Kidney epithelial cell (primary cell): ENCODE measurements around a stretch of chr10.

DNA sequence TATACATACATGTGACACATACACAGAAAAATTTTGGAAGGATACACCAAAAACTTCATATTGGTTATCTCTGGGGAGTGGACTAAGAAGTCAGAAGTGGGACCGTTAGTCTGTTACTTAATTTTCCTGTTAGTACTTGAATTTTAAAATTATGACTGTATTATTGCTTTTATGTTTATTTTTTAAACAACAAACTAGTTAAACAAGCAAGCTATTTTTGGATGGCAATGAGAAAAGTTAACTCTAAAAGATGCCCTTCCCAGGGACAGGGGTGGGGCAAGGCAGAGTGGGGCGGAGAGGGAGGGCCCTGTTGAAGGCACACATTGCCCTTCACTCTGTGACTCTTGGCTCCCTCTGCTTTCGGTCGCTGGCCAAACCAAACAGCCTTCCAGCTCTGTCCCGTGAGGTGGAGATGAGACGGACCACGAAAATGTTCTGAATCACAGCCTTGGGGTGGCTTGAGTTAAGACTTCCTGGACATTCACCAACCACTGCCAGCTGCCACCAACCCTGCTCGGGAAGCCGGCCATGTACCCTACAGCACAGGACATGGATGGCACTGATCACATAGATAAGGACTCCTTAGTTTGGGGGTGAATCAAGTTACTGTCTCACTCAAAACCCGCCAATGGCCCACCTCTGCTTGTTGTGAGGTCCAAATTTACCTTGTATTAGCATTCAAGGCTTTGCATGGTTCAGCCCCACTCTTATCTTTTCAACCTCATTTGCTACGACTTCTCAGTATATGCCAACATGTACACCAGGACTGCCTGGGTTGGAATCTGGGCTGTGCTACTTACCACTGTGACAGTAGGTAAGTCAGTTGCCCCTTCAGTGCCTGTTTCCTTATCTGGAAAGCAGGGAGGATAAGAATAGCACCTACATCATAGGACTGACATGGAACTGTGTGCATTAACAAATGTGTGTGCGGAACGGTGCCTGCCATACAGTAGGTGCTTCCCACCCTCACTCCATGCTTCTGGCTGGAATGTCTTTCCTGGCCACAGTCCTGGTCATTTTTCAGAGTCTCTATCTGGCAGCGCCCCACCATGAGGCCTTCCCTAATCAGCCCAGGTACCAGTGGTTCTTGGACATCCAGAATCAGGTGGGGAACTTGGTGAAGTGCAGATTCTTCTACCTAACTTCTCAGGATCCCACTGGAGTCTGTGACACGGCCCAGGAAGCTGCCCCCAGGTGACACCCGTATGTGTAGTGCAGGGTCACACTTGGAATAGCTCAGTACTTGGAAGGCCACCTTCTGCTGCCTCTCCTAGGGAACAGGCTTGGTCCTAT, 28.1 kb downstream of the ITPRIP start:
- RAMPAGE, long total RNA: no peak
- RRBS: no CpG with 5 or more reads among the region's 16 CpGs

- RAMPAGE, long total RNA: no peak
- RRBS: no CpG with 5 or more reads among the region's 6 CpGs
Measured at GRCh38 chr10:104313184-104313605, 25.1 kb downstream of the ITPRIP start.

GRCh38 chr10:104315243-104316629, 22.5 kb downstream of the ITPRIP start:
- RAMPAGE, long total RNA: no peak
- RRBS: 86% methylated on average over 5 of the region's 57 CpGs

- RAMPAGE, long total RNA: no peak
- RRBS: no CpG with 5 or more reads among the region's 19 CpGs
Measured at GRCh38 chr10:104318901-104319700, 19.2 kb downstream of the ITPRIP start.

DNA sequence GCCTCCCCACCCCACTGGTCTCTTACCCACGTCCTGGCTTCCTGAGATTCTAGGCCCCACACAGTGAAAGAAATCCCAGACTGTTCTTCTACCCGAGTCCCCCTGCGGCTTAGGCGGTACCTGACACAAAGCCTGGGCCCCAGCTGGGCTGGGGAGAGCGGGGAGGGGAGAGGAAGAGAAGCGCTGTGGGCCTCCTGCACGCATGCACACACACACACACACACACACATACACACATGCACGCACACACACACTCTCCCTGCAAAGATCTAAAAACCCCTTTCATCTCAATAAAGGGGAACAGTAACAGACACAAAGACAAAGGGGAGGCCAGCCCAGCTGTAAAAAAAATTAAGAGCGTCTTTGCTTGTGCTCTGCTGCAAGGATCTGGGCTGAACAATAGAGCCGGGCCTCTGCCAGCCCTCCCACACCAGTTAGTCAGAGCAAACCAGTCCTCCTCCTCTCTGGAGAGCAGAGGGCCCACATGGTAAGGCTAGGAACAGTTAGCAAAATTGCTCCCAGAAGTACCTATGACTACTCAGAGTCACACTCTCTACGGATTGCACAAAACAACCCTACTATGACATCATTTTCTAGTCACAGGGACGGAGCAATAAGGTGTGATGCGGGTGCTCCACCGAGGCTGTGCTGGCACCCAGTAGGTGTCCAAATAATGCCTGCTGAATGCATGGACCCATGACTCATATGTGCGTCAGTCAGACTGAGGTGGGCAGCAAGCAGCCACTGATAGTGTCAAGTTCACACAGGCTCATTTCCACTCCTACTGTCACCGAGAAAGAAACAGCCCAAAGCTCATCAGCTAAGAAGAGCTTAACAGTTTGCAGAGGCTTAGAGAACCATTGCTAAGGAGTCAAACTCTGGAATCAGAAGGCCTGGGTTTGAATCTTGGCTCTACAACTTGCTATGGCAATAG, 9.2 kb downstream of the ITPRIP start:
- RAMPAGE, long total RNA: no peak
- RRBS: no CpG with 5 or more reads among the region's 16 CpGs

GRCh38 chr10:104329773-104330871, 8.1 kb downstream of the ITPRIP start:
- RAMPAGE, long total RNA: no peak
- RRBS: no CpG with 5 or more reads among the region's 9 CpGs

- RAMPAGE, long total RNA: no peak
- RRBS: no CpG with 5 or more reads among the region's 24 CpGs
Measured at GRCh38 chr10:104639304-104639928, 1.7 kb upstream of the SORCS3 start.

GRCh38 chr10:107165144-107165397, 565 bp upstream of the SORCS1 start:
- RAMPAGE, long total RNA: no peak
- RRBS: no CpG with 5 or more reads among the region's 4 CpGs

GRCh38 chr10:108132180-108132765, 967.8 kb upstream of the SORCS1 start:
- RAMPAGE, long total RNA: no peak
- RRBS: no CpG with 5 or more reads among the region's 5 CpGs

GRCh38 chr10:109144211-109144772, 779.0 kb downstream of the XPNPEP1 start:
- RAMPAGE, long total RNA: no peak
- RRBS: no CpG with 5 or more reads among the region's 3 CpGs

GRCh38 chr10:109914935-109915497, 8.3 kb downstream of the XPNPEP1 start:
- RAMPAGE, long total RNA: no peak
- RRBS: no CpG with 5 or more reads among the region's 4 CpGs

DNA sequence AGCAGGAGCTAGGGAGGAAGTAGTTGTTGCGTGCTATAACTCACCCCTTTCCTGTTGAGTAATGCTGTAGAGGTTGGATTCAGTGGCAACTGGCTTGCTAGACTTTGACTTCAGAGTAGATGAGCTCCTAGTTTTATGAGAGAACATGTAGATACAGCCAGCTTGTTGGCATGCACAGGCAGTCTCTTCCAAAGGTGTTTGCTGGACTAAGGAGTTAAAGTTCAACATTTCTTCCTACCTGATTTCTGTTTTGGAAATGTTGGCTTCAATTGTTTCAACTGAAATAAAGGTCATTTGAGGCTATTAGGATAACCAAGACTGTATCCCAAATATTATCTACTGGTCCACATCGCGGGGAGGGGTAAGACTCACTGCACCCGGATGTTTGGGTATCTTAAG, 66.1 kb upstream of the MXI1 start:
- RAMPAGE, long total RNA: no peak
- RRBS: no CpG with 5 or more reads among the region's 4 CpGs

- RAMPAGE, long total RNA: no peak
- RRBS: no CpG with 5 or more reads among the region's 2 CpGs
Measured at GRCh38 chr10:110204042-110204395, 3.4 kb upstream of the MXI1 start.

DNA sequence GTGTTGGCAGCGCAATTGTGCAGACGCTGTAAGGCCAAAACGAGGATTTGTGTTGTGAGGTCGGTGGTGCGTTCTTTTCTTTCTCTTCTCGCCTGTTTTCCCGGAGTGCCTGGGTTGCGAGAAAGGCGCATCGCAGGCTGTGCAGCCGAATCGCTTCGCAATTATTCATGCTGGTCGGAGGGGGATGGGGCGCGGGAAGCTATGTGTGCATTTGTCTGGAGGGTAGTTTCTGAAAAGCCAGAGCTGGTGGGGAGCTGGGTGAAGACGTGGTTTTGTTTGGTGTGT, 2.0 kb downstream of the MXI1 start:
- RAMPAGE, long total RNA: no peak
- RRBS: no CpG with 5 or more reads among the region's 17 CpGs

DNA sequence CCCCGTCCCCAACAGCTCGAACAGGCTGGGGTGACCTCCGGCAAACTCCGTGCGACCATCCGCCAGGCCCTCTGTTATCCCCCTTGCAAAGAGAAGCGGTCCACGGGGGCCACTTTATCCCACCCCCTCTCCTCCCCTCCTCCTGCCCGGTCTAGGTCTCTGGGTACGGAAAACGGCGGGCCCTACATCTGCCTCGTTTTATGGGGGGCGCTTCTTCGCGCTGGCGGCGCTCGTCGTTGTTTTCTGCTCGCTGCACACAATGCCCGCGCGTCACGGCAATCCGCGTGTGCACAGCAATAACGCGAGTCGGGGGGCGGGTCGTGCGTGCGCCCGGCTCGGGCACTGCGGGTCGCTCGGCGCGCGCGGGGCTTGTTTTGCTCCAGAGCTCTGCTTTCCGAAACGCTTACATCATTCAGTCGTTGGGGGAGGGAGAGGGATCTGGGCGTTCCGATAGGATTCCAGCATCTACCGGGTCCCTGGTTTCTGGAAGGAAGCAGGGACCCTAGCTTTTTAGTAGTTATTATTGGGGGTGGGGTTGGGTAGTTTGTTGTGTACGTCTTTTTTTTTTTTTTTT, 3.2 kb downstream of the MXI1 start:
- RAMPAGE, long total RNA: no peak
- RRBS: no CpG with 5 or more reads among the region's 50 CpGs

- RAMPAGE, long total RNA: no peak
- RRBS: no CpG with 5 or more reads among the region's 28 CpGs
Measured at GRCh38 chr10:110211090-110211615, 3.7 kb downstream of the MXI1 start.

- RAMPAGE, long total RNA: start-site peak on the plus strand at chr10:110226109-110226225, 19 and 39 reads in 2 replicates
- RRBS: 1% methylated on average over 32 of the region's 112 CpGs
Measured at GRCh38 chr10:110225429-110226555, 18.4 kb downstream of the MXI1 start.

DNA sequence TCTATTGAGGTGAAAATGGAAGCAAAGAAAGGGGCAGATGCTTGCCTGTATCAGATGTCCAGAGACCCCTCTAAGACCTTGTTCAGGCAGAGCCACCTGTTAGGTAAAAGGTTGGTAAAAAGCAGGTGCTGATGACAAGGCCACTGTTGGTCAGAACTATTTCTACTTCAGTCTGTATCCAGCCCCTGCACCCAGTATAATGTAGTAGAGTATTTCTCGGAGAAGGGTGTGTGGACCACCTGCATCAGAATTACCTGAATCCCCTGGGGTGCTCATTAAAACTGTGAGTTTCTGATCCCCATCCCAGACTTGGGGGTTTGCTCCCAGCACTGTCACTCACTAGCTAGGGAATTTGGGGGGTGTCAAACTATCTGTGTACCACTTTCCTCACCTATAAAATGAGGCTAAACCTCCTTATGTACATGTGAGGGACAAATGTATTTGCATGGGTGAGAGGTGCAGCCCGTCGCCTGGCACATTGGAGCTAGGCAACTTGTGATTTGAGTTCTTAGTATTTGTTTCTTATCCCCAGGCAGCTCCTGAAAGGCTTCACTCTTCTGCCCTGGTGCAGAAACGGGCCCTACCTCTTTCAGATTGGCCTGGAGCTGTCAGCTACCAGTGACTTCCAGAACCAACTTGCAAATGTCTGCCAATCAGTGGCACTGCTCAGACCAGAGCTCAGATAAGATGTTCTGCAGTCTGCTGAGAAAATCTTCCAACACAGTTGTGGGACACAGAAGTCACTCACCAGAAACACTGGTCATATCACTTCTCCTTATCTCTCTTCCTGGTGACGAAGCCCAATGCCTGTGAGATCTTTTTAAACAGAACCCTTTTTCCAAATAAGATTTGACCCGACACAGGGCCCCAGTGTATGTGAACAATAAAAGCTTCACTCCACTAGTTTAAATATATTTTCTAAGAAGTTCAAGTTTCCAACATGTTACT, 82.1 kb upstream of the DUSP5 start:
- RAMPAGE, long total RNA: no peak
- RRBS: no CpG with 5 or more reads among the region's 6 CpGs

- RAMPAGE, long total RNA: no peak
- RRBS: no CpG with 5 or more reads among the region's 3 CpGs
Measured at GRCh38 chr10:110492611-110492969, 5.1 kb upstream of the DUSP5 start.

- RAMPAGE, long total RNA: no peak
- RRBS: 1% methylated on average over 24 of the region's 115 CpGs
Measured at GRCh38 chr10:110498048-110499046, 640 bp downstream of the DUSP5 start.